Hematopoietic multipotent progenitor cell (in vitro differentiated cells): ENCODE measurements around a stretch of chr16.

DNA sequence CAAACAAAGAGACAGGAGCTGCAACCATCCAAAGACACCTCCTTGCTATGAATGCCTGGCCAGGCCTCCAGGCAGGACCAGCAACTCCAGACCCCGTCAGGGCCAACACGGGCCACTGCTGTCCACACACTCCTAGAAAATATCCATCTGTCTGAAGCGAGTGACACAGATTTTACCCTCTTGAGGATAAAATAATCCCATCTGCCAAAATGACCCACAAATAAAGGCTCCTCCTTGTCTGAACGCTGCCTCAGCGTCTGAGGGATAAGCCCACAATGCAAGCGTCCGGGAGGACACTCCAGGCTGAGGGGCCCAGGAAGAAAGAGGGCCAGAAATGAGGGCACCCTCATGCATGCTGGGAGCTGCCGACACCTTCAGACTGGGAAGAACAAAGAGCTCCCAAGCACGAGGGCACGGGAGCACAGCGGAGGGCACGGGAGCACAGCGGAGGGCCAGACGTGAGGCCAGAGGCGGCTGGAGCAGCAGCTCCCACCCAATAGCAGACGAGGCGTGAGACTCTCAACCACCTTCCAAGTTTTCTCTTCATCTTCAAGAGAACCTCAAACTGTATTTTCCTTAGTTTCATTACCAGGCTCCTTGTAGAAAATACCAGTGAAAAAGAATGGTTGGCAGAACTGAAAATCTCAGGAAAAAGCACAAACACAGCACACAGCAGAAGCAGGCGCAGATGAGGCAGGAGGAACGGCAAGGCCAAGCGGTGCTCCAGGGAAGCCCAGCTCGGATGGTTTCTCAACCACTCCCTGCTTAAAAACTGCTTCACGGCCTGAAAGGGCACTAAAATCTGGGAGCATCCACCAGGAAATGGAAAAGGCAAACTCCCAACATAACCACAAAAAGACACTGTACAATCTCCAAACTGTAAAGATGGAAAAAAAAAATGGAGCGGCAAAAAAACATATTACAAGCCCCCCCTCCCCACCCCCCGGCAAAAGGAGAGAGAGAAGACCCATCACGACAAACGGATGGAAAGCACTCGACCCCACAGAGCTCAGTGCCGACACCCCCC, 127.1 kb downstream of the ZNF778 start:
- CAGE, long polyA plus RNA: no peak

GRCh38 chr16:89363368-89363937, 126.9 kb downstream of the ANKRD11 start:
- CAGE, long polyA plus RNA: no peak

DNA sequence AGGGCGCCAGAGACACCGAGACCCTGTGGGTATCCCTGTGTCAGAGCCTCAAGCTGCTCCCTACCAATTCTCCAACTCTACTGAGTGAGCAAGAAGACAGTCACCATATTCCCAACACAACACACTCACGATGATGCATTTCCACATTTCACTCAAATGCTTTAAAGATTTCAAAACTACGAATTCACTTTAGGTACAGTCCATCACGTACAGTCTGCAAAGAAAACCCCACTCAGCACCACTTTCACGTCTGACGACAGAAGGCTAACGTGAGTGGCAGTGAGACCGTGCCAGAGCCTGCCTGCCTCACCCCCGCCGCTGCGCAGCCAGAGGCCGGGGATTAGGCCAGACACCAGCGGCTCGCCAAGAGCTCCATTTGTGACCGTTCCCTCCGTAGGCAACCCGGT, 104.9 kb downstream of the ANKRD11 start:
- CAGE, long polyA plus RNA: no peak

DNA sequence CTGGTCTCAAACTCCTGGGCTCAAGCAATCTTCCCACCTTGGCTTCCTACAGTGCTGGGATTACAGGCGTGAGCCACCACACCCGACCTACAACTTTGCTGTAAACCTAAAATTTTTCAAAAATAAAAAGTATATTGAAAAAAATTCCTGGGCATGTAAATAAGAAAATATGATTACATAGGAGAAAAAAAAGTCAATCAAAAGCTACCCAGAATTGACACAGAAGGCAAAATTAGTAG, 101.2 kb downstream of the ANKRD11 start:
- CAGE, long polyA plus RNA: no peak

- CAGE, long polyA plus RNA: no peak
These were observed 100.7 kb downstream of the ANKRD11 start for GRCh38 chr16:89389476-89390196.

DNA sequence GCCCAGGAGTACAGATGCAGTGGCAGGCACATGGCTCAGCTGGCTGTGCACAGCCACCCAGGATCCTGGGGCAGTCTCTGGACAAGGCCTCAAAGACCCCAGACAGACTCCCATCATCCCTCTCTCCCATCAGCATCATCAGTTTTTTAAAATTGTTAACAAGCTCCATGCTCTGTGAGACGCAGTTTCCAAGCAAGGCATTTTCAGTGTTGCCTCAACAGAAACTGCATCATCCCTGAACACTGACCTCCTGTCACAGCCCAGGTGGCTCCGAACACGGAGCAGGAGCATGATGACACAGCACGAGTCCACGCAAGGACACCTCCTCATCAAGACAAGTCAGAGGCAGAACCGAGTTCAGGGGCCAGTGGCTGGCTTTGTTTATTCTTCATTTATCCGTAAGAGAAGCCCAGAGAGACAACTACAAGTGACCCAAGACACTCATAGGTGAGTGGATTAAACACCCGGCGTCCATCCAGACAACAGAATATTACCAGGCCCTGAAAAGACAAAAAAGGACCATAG, 91.4 kb downstream of the ANKRD11 start:
- CAGE, long polyA plus RNA: no peak

DNA sequence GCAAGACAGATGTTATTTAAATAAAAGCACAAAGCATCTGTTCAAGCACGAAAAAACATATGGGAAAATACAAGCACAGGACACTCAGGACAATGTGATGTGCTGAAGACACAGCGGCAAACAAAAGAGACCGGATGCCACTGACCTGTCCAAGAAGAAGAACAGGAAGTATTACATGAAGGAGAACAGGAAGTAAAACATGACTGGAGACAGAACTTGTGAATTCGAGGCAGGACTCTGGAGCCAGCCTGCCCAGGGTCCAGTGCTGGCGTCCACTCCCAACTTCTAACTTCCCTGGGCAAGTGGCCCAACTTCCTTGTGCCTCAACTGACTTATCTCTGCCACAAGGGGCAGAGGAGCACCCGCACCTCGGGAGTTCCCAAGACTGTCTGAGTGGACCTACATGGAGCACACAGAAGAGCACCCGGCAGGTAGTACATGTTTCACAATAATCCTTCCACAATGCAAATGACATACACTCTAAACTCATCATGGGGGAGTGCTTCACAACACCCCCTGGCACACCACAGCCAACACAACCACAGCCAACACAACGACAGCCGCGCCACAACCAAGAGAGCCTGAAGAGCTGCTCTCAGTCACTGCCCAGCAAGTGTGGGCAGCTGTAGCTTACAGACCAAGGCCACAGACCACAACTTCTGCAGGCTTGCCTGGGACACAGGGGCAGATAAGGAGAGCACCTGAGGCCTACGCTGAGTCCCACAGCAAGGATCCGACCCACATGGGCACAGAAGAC, 36.6 kb downstream of the ANKRD11 start:
- CAGE, long polyA plus RNA: no peak

- CAGE, long polyA plus RNA: no peak
These were observed 29.7 kb downstream of the ANKRD11 start for GRCh38 chr16:89460595-89461199.

GRCh38 chr16:89461220-89461767, 29.1 kb downstream of the ANKRD11 start:
- CAGE, long polyA plus RNA: no peak

- CAGE, long polyA plus RNA: no peak
These were observed 23.0 kb downstream of the ANKRD11 start for GRCh38 chr16:89467181-89467964.

DNA sequence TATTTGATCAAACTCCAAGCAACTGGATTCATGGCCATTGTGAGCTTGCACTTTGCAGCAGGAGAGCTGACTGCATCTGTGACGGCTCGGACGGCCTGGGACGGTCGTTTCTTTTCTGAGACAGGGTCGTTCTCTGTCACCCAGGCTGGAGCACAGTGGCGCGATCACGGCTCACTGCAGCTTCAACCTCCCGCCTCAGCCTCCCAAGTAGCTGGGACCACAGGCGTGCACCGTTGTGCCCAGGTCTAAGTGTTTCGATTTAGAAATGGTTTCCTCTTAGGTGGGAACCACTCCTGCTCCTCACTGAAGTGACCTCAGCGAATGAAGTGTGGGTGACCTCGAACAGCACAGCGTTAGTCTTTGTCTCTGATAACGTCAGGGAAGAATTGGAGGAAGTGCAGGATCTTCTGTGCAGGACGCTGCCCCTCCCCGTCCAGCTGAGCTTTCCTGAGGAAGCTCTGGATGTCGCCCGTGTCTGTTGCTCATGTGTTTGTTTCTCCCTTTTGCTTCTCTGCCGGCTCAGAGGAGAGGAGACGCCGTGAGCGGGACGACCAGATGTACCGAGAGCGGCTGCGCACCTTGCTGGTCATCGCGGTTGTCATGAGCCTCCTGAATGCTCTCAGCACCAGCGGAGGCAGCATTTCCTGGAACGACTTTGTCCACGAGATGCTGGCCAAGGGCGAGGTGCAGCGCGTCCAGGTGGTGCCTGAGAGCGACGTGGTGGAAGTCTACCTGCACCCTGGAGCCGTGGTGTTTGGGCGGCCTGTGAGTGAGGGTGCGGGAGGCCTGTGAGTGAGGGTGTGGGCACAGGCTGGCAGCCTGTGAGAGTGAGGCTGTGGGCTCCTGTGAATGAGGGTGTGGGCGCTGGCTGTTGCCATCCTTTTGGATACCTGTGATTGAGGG, 15.5 kb downstream of the SPG7 start:
- CAGE, long polyA plus RNA: no peak

- CAGE, long polyA plus RNA: start-site peak on the minus strand at chr16:89562939-89562950, 187 reads
These were observed 2.5 kb downstream of the RPL13 start for GRCh38 chr16:89562686-89563605.

DNA sequence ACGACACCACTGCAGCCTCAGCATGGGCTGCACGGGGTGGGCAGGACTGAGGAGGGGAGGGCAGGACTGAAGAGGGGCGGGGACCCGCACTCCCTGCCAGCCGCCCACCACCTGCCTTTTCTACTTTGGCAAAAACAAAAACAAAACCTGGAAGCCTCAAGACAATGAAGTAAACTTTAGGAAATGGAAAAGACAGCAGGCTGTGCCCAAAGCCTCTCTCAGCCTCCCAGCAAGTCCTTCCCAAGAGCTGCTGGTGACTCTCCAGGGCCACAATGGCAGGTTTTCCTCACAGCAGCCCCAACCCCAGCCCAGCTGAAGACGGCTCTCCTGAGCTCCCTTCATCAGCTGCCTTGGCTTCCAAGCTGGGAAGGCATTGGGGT, 12.8 kb downstream of the CHMP1A start:
- CAGE, long polyA plus RNA: no peak

GRCh38 chr16:89724077-89724822, 2.9 kb downstream of the ZNF276 start:
- CAGE, long polyA plus RNA: no peak

DNA sequence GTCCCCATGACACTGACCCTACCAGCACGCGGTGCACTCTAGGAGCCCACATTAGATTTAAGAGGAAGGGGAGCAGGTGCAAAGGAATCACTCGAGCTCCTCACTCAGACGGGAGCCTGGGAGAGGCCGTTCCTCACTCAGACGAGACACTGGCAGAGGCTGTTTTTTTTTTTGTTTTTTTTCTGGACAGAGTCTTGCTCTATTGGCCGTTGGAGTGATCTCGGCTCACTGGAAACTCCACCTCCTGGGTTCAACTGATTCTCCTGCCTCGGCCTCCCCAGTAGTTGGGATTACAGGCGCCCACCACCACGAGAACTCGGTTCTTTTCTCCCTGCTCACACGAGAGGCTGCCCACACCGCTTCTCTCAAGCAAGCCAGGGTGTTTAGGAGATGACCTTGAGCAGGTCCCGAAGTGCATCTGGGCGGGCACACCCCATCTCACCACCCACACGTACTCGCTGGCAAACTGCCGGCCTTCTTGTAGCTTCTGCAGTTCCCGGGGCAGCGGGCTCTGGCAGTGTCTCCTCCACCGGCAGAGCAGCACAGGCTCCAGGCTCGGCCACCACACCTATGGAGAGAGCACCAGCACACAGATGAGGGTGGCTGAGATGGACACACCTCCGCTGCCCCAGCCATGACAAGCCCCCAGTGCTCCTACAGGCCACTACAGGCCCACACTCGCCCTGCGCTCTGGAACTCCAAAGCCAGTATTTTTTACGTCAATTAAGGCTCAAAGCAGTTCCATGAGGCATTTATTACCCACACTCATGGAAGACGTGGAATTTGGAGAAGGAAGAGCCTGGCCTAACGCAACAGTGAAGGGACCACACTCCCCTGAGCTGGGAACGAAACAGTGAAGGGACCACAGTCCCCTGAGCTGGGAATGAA, 23.4 kb downstream of the ZNF276 start:
- CAGE, long polyA plus RNA: no peak

- CAGE, long polyA plus RNA: no peak
These were observed 19.4 kb downstream of the SPIRE2 start for GRCh38 chr16:89847506-89848247.

GRCh38 chr16:90168375-90168720, 91.2 kb upstream of the PRDM7 start:
- CAGE, long polyA plus RNA: no peak